ENCODE measurements around a stretch of chr20.

- PRO-cap: no peak
Measured at GRCh38 chr20:23694865-23695242, 6.0 kb upstream of the CST4 start.

DNA sequence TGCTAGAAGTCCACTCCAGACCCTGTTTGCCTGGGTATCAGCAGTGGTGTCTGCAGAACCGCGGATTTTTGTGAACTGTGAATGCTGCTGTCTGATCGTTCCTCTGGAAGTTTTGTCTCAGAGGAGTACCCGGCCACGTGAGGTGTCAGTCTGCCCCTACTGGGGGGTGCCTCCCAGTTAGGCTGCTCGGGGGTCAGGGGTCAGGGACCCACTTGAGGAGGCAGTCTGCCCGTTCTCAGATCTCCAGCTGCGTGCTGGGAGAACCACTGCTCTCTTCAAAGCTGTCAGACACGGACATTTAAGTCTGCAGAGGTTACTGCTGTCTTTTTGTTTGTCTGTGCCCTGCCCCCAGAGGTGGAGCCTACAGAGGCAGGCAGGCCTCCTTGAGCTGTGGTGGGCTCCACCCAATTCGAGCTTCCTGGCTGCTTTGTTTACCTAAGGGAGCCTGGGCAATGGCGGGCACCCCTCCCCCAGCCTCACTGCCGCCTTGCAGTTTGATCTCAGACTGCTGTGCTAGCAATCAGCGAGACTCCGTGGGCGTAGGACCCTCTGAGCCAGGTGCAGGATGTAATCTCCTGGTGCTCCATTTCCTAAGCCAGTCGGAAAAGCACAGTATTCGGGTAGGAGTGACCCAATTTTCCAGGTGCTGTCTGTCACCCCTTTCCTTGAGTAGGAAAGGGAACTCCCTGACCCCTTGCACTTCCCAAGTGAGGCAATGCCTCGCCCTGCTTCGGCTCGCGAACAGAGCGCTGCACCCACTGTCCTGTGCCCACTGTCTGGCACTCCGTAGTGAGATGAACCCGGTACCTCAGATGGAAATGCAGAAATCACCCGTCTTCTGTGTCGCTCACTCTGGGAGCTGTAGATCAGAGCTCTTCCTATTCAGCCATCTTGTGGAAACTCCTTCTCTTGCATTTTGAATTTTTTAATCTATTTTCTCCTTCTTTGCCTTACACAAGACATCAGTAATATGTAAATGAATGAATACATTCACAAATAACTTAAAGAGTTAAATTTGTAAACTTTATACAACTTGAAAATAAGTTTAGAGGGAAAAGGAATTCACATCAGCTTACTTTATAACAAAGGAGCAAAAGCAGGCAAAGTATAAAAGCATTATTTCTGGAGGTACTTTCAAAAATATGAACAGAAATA is 22.9 kb upstream of the CST5 start:
- PRO-cap: no peak

DNA sequence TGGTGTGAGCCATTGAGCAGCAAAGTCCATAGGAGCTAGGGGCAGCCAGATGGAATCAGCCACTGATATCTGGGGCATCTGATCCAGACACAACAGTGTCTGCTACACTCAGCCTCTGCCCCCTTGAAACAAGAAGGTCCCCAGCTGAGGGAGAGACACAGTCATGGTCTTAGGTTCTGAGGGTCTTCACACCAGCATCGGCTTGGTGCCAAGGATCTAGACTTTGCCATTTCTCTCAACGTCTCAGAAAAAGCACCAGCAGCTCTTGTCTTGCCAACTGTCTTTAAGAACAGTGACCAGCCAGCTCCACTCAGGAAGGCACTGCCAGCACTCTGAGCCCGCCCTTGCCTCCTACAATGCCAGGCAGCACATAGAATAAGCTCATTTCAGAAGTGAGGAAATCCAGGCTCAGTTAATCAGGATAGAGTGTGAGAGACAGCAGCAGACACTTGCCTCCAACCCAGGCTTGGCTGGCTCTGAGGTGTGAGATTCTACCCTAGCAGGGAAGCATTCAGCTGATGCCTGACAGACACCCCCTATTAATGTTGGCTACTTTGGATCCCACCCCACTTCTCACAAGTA is 4.4 kb upstream of the SYNDIG1 start:
- PRO-cap: no peak

DNA sequence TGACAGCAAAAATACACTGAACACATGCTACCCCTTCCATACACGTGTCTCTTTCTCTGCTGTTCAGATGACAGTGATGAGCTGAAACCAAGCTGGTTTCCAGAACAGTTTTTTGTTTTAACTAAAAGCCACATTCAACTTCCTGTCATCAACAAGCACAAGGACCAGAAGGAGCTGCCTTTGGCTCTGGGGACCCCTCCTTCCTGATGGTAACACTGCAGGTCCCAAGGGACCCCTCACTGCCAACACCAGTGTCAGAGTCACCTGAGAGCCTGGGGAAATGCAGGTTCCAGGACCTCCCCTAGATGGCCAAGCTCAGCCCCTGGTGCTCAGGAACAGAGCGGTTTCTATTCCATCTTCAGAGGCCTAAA is 6.0 kb downstream of the CST7 start:
- PRO-cap: unidirectional peak, minus-strand start at position 75 of the sequence

DNA sequence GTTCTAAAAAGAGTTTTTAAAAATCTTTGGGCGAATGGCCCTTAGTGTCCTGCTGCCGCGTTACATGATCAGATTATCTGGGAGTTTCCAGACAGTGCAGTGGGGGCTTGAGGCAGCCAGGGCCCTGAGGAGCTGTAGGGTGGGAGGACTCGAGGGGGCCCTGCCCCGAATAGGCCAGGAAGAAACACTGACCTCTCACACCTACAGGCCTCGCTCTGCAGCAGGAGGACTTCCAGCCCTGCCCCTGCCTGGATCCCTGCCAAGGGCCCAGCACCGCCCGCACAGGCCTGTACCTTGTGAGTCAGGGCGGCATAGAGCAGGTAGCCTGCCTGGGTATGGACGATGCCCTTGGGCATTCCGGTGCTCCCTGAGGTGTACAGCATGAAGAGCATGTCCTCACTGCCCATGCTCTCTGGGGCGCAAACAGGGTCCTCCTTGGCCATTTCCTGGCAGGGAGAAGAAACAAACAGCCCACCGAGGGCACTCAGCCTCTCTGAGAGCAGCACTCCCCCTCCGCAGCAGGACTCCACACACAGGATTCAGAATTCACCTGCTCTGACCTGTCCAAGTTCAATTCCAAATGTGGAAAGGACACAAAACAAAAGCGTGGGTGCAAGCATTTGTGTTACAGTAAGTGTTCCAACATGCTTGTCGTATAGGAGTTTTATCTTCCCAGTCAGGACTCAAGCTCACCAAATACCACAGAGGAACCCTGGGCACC is 30.3 kb upstream of the APMAP start:
- PRO-cap: no peak

DNA sequence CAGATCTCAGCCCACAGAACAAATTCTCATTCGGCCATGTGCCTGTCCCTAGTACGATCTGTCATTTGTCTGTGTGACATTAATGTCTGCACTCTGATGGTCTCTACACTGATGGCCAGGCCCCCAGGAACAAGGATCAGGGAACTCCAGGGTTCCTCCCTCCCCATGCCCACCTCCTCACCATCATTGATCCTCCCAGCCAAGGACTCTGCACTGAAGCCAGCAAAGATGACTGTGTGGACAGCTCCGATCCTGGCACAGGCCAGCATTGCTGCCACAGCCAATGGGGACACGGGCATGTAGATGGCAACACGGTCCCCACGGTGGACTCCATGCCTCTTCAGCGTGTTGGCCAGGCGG is 27.4 kb downstream of the ACSS1 start:
- PRO-cap: no peak

DNA sequence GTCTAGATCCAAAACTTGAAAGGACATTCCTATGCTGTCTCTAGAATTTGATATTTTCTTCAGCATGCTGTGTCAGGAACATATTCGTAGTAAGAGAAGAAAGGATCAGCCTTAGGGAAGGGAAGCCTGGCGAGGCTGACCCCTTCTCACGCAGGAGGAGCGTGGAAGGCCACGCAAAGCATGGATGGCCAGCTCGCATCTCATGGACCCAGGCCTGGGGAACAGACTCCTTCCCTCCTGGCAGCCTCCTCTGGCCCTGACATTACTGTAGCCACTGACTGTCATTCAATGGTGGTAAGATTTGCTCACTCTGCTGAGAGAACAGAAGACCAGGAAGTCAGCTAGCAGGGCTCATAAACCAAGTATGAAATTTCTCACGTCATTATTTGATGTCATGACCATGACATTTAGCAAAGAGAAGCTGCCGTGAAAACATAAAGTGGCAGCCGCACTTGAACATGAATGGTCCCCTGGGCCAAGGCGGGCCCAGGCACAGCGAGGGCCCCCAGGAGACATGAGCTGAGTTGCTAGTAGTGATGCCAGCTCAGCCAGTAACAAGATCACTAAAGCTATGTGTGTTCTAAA is 20.3 kb downstream of the ACSS1 start:
- PRO-cap: bidirectional peak, plus-strand start at position 533 of the sequence, minus-strand start at position 394 of the sequence

- PRO-cap: no peak
Measured at GRCh38 chr20:25048353-25049164, 9.4 kb downstream of the ACSS1 start.

DNA sequence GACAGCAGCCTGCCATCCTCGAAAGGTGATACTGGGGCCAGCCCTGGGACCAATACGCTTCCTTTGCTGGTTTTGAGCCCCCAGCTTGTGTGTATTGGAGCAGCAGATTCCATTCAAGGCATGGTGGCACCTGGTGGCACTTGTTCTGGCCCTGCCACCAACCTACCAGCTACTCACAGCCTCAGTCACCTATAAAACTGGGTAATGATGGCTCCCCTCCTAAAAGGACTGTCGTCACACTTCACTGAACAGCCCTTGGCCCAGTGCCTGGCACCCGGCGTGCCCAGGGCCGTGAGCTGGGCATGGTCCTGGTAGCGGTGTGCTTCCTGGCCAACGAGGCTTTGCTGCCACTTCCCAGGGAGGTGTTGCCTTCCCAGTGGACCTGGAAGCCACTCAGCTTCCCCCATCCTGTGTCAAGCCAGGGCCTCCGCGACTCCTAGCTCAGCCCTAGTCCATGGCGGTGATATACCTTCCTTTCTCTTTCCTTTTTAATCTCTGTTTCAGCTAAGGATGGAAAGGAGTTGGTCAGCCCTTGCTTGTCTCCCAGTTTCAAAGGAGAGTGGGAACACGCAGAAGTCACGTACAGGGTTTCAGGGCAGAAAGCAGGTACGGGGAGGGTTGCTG is 25.3 kb downstream of the ENTPD6 start:
- PRO-cap: no peak

GRCh38 chr20:25246298-25246877 is 1.5 kb upstream of the PYGB start:
- PRO-cap: no peak

- PRO-cap: no peak
Measured at GRCh38 chr20:25253081-25253617, 5.3 kb downstream of the PYGB start.

- PRO-cap: no peak
Measured at GRCh38 chr20:25261512-25262135, 13.7 kb downstream of the PYGB start.

DNA sequence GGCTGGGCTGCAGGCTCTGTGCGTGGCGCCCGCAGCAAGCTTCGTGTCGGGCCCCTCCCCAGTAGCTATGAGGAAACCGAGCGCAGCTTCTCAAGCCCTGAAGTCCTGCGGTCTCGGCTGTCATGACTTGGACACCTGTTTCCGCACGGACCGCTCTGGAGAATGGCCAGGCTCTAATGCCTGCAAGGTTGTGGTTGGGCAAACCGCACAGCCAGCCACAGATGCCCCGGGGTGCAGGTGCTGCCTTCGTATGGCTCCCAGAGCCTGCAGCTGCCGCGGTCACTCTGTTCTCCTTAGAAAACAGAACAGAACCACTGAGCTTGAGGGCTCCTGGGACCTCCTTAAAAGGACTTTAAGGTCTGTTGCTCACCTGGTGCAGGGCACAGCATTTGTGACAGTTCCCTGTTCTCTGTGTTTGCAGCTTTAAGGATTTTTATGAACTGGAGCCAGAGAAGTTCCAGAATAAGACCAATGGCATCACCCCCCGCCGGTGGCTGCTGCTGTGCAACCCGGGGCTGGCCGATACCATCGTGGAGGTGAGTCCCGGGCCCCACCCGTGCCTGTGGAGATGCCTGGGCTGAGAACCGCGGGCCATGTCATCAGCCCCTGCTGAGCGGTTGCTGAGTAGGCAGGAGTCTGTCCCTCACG is 33.9 kb downstream of the PYGB start:
- PRO-cap: unidirectional peak, minus-strand start at position 69 of the sequence

DNA sequence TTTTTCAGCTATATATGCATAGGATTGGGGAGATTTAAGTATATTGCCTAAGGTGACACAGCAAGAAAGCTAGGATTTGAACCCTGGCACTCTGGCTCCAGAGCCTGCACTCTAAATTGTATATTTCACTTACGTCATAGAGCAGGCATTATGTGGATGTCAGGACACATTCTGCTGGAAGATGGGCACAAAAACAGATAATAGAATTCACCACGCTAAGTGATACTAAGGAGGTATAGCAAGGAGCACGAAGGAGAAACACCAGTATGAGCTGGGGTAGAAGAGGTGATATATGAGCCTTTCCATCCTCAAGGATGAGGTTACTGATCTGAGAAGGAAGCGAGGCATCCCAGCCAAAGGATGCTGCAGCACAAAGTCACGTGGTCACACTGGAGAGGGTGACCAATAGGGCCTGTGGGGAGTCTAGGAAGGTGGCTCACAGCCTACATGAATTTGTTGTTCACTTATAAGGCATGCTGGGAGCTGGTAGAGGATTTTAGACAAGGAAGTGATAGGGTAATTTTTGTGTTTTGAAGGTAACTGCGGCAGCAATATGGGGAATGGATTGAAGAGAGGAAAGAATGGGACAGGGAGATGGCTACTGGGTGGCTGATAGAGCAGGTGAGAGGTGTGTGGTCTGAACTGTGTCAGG is 1.4 kb downstream of the GINS1 start:
- PRO-cap: no peak

- PRO-cap: no peak
Measured at GRCh38 chr20:25462189-25462713, 54.8 kb downstream of the GINS1 start.

- PRO-cap: no peak
Measured at GRCh38 chr20:25584719-25585384, 479 bp downstream of the NINL start.

DNA sequence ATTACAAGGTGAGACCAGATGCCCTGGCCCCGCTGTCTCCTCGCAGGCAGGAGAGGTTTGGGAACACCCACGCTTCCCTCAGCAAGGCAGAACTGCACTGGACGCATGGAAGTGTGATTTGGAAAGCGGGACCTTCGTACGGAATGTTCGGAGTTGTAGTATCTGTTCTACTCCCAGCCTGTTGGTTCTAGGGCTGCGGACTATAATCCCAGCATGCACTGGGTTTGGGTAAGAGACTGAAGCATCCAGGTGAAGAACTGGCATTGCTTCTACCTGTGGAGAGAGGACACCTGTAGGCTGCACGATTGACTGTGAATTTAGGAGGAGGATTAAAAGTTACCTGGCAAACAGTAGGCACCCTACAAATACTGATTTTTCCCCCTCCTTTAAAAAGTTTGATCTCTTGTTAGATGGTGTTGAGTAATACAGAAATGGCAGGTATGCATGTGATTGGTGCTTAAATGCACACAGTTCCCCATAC is 54.7 kb upstream of the ZNF337 start:
- PRO-cap: no peak

DNA sequence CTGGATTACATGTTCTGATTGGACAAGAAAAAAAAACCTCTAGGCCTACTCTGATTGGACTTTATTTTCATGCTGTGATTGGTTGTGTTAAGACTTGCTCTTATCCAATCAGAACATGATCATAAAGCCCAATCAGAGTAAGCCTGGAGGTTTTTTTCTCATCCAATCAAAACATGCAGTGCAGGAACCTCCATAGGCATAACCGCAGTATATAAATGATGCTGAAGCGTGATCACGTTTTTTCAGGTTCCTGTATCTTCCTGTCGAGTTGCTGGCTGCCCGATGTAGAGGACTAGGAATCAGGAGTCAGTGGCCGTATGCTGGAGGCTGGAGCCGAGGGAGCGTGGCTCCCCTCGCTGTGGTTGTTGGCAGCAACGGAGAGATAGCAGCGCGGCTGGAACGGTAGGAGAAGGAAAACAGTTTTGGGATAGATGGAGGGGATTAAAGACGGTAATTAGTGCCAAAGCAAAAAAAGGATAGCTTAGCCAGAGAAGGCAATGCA is 439.2 kb upstream of the ZNF337 start:
- PRO-cap: no peak

GRCh38 chr20:29408199-29408483 is 1849.3 kb upstream of the DEFB115 start:
- PRO-cap: no peak

GRCh38 chr20:29427300-29427984 is 1830.0 kb upstream of the DEFB115 start:
- PRO-cap: no peak

Data from NALM6 (cell line).